Epithelial cell of alveolus of lung (primary cell): ENCODE measurements around the genes FAM8A1 and NHLRC1.

GRCh38 chr6:17600081-17600436 lies at the start of gene FAM8A1:
Gene FAM8A1 (plus strand): TSS chr6:17600302.
- RAMPAGE, long total RNA: no peak
- RRBS: 2% methylated on average over 7 of the region's 28 CpGs

DNA sequence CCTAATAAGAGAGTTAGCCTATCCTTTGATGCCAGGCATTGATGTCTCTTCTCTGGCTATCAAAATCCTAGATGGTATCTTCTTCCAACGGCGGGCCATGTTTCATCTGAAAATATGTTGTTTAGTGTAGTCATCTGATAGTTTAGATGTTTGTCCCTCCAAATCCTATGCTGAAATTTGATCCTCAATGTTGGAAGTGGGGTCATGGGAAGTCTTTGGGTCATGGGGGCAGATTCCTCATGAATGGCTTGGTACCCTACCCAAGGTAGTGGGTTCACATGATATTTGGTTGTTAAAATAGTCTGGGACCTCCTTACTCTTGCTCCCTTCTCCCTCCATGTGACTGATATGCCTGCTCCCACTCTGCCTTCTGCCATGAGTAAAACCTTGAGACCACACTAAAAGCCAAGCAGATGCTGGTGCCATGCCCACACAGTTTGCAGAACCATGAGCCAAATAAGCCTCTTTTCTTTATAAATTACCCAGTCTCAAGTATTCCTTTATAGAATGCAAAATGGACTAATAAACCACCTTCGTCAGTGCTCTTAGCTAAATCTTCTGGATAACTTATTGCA lies 22.9 kb downstream of the NUP153 start:
- RAMPAGE, long total RNA: no peak
- RRBS: no CpG with 5 or more reads among the region's 3 CpGs

DNA sequence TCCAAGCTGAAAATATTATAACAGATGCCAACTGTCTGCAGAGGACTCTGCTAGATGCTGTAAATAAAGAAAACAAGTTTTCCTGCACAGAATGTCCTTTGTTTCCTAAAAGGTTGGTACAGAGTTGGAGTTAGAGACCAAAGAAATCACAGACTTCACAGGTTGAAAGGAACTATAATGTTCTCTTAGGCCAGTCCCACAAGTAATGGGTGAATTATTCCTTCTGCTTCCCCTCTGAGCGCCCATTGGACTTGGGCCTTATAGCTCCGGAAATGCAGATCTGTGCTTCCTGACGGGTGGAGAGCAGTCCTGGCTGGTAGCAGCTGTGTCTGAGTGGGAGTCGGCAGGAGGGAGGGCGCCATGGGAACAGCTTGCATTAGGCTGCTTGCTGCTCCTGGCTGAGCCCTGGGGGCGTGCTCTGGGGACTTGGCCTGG lies 18.3 kb upstream of the NUP153 start:
- RAMPAGE, long total RNA: no peak
- RRBS: no CpG with 5 or more reads among the region's 6 CpGs

DNA sequence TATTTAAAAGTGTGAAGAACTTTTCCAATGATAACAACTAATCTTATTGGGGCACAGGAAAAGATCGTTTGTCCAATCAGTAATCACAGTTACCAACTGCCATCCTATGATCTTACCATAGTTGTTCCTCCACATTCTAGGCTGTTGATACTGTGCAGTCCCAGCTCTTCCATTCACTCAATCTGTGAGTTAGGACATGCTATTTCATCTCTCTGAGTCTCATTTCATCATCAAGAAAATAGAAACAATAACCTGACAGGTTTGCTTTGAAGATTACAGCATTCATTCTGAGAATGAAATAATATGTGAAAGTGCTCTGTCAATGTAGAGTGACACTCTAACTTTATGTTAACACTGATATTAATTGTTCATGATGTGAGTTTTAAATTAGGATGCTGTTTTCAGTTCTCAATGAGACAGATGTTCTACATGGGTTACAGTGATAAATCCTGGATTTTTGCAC lies 89.7 kb downstream of the KIF13A start:
- RAMPAGE, long total RNA: no peak
- RRBS: no CpG with 5 or more reads among the region's 1 CpG

DNA sequence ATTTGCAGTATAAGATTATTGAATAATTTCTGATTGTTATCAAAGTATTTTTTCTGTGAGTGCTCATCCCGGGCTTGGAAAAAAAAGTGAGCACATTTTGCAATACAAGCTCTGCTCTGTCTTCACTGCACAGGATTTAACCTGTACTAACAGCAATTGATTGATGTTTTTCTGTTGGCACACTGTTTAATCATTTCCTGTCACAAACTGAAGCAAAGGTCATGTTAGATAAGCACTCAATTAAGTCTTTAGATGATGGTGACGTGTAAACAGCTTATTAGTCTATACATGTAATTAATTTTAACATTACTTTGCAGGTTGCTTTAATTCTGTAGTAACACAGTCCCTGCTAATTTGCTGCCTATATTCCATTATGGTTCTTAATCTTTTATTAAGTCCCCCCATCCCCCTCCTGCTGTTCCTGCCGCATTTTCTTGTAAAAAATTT lies 65.6 kb downstream of the NHLRC1 start:
- RAMPAGE, long total RNA: no peak
- RRBS: no CpG with 5 or more reads among the region's 3 CpGs

- RAMPAGE, long total RNA: no peak
- RRBS: 11% methylated on average over 8 of the region's 74 CpGs
Observed at GRCh38 chr6:18122157-18122956, at the start of gene NHLRC1. Gene NHLRC1 (minus strand): TSS chr6:18122677.

GRCh38 chr6:18154279-18154774 lies 550 bp downstream of the TPMT start:
- RAMPAGE, long total RNA: no peak
- RRBS: no CpG with 5 or more reads among the region's 10 CpGs

DNA sequence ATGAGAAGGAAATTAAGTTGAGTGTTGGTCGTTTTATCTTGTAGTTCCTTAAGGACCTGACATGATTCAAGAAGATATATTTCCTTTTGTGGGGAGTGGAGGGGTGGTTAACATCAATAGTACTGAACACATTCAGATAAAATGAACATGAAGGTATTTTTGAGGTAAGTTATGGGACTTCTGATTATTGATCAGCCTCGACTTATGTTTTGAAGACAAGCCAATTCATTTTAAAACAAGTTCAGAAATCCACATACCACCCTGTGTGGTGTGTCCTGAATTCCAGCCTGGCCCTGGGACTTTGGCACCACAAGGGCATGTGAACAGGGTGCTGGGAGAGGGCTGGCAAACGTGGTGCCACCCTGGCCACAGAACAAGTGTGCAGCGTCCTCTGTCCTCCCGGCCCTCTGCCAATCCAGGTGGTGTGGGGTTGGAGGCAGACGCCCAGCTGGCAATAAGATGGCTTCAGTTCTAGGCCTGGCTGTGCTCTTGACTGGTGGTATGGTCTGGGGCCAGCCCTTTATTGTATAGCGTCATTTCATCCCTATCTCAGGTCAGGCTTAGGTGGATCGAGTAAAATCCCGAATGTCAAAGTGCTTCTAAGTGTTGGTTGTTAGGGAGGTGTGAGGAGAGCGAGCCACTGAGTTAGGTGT lies 84.1 kb downstream of the RNF144B start:
- RAMPAGE, long total RNA: no peak
- RRBS: no CpG with 5 or more reads among the region's 10 CpGs

DNA sequence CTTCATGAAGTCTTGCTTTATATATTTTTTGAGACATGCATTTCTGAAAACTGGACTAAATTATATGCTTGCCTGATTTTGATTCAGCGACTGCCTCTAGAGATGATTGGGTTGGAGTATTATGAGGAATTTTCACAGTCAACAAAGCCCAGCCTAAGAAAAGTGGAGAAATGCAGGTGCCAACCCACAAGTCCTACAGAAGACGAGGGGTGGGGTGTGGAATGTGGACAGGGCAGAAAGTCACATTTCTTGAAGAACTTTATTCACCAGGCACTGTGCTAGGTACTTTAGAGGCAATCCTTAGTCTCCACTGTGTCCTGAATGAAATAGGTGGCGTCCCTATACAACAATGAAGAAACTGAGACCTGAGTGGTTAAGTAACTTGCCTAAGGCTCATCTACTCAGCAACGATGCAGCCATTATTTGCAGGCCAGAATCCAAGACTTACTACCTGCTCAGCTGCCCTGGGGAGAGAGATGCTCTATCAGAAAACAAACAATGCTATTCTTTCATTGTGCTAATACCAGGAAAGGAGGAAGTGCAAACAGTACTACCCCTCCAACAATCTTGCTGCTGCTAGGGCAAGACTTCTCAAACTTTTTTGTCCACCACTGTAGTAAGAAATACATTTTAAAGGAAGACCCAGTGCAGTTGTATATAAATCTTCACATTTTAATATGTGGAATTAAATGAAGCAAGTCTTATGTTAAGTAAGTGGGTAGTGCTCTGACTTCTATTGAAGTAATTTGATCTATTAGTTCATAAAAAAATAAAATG lies 106.4 kb downstream of the RNF144B start:
- RAMPAGE, long total RNA: no peak
- RRBS: no CpG with 5 or more reads among the region's 4 CpGs

DNA sequence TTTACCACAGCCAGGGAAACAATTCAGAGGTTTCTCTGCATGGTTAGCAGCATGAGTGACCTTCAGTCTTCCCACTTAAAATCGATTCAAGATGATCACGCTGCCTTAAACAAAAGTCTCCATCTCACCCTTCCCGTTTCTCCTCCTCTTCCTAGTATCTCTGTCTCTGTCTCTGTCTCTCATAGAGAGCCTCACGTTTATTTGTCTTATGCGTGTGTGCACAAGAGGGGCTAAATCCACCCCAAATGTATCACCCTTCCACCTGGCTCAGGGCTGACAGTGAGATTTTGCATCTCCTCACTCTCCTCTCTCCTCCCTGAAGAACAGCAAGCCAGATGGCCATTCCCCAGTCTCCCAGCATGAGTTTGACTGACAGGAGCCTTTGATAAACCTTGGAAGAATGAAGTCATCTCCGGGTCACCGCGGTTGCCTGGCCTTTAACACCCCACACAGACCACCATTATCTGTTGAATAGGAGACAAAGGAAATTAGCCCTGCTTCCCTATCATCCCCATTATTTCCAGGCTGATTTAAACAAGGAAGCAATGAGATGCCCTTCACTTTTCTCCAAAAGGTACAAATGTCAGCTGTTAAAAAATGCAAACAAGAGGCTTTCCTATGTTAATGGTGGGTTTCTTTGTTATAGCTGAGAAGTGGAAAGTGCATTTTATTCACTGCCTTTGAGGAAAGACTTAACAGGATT lies 525.0 kb upstream of the ID4 start:
- RAMPAGE, long total RNA: no peak
- RRBS: no CpG with 5 or more reads among the region's 8 CpGs

DNA sequence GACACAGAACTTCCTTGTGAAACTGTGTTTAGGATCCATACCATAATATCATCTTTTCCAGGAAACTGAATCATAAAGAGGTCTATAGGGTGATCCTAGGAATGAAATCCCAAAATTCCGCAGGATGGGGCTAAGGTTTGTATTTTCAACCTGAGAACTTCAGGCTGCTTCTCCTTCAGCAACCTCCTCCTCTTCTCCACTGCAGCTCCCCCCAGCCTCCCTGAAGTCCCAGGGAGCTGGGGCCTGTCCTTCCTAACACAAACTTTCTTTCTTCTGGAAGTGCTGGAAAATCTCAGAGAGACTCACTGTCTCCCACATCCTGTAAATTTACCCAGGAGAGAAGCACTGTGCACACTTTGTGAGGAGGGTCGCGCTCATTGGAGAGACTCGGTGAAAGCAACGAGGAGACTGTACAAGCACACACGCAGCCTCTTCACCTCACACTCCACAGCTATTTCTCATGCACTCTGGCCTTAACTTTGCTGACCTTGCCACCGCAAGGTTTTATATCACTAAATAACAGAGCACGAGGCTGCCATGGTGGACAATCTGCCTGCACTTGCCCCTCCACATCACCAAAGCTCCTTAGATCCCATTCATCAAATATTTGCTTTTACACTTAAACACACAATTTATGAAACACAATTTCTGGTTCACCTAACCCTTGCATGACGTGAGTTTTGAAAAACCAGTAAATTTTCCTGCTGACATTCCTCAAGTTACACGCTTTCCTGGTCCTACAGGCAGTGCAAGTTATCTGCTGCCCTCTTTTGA lies 14.3 kb downstream of the ID4 start:
- RAMPAGE, long total RNA: no peak
- RRBS: no CpG with 5 or more reads among the region's 10 CpGs

DNA sequence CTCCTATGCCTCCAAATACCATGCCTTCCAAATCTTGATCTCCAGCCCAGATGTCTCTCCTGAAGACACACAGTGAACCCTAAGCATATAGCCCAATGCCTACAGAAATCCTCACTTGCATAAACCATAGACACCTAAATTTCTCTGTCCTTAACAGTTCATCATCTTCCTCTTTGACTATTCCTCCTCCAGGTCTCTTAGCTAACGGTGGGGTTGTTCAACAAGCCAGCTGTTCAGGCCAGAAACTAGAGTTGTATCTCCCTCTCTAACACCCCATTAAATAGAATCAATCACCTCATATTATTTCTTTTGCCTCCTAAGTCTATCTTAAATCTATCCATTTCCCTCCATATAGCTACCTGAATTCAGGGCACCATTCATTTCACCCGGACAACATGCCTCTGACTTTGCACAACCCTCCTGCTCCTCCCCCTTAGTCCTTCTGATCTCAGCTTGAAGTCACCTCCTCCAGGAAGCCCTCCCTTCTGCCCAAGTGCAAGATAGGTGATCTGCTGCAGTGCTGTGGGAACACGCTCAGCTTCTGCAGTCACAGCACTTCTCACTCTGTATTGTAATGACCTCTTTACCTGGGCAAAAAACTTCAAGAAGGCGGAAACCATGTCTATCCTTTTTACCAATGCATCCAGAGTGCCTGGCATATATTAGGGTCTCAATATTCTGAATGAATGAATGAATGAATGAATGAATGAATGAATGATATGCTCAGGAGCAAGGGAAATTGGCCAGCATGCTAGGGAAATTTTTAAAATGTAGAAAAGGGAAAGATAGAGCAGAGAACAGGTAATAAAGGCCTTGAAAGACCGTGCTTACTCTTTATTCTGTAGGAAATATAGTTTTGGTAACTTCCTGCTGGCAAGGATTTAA lies 41.8 kb downstream of the MBOAT1 start:
- RAMPAGE, long total RNA: no peak
- RRBS: no CpG with 5 or more reads among the region's 5 CpGs

DNA sequence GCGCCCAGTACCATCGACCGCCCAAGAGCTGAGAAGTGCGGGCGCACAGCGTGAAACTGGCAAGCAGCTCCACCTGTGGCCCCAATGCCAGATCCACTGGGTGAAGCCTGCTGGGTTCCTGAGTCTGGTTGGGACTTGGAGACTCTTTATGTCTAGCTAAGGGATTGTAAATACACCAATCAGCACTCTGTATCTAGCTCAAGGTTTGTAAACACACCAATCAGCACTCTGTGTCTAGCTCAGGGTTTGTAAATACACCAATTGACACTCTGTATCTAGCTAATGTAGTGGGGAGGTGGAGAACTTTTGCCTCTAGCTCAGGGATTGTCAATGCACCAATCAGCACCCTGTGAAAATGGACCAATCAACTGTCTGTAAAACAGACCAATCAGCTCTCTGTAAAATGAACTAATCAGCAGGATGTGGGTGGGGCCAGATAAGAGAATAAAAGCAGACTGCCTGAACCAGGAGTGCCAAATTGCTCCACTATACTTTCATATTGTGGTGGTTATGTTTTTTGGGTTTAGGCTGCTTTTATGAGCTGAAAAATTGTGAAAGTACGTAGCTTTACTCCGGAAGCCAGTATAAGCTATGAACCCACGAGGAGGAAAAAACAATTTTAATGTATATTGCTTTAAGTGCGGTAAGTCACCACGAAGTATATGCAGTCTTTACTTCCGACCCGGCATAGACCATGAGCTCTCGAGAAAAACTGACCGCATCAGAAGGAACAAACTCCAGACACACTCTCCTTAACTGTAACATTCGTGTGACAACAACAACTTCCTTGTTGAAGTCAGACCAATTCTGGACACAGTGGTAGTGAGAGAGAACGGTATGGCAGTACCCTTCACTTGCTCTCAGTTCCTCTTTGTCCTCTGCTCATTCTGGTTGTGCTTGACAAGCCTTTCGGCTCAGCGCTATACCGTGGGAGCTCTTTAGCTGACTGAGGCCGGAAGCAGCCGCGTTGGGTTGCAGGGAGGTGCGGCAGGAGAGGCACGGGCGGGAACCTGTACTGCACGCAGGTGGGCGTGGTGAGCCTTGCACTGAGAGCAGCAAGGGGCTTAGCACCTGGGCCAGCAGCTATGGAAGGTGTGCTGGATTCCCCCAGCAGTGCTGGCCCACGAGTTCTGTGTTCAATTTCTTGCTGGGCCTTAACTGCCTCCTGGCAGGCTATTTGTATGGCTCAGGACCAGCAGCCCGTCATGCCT lies 82.0 kb upstream of the E2F3 start:
- RAMPAGE, long total RNA: no peak
- RRBS: 100% methylated on average over 3 of the region's 30 CpGs

DNA sequence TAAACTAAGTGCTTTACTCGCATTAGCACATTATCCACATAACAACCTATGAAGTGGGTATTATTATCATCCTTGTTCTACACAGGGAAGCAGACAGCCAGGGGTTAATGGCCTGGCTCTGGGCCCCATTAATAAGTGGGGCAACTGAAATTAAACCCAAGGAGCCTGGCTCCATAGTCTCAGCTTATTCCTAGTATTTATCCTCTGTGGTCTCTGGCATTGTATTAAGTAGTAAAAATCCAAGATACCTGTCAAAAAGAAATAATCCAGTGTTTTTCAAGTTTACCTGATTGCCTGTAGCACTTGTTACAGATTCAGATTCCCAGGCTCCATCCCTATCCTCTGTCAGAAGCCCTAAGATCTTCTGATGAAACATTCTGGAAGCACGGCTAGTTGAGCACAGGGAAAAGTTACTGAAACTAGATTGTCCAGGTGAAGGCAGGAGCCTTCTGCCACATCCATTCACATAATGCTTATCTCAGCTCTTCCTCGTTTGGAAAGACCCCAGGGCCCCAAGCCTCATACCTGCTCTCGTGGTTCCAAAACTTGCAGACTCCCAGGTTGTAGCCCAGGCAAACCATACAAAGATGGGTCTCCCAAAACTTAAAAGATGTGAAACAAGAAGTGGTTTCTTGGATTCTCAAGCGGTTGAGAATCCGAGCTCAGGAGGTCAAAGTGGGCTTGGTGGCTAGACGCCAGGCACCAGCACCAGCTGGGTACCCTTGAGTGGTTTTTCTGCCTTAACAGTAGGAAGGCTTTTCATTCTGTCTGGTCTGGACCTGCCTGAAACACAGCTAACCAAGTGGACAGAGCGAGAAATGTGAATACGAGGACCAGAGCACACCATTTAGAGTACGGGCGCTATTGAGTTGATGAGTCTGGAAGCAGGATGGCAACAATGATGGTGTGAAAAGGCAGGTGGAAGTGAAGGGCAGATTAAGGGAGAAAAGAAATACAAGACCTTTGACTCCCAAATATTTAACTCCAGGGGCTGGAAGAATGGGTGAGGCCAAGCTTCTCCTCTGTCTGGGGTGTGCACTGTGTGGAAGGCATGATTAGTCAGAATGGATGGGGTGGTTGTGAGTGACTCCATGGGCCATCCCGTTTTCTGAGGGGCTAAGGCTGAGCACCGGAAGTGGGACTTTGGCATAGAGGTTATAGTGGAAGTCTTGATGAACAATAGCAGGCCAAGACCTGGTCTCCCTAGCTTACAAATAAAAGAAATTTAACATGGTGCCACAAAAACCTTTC lies 11.7 kb downstream of the E2F3 start:
- RAMPAGE, long total RNA: no peak
- RRBS: no CpG with 5 or more reads among the region's 13 CpGs

DNA sequence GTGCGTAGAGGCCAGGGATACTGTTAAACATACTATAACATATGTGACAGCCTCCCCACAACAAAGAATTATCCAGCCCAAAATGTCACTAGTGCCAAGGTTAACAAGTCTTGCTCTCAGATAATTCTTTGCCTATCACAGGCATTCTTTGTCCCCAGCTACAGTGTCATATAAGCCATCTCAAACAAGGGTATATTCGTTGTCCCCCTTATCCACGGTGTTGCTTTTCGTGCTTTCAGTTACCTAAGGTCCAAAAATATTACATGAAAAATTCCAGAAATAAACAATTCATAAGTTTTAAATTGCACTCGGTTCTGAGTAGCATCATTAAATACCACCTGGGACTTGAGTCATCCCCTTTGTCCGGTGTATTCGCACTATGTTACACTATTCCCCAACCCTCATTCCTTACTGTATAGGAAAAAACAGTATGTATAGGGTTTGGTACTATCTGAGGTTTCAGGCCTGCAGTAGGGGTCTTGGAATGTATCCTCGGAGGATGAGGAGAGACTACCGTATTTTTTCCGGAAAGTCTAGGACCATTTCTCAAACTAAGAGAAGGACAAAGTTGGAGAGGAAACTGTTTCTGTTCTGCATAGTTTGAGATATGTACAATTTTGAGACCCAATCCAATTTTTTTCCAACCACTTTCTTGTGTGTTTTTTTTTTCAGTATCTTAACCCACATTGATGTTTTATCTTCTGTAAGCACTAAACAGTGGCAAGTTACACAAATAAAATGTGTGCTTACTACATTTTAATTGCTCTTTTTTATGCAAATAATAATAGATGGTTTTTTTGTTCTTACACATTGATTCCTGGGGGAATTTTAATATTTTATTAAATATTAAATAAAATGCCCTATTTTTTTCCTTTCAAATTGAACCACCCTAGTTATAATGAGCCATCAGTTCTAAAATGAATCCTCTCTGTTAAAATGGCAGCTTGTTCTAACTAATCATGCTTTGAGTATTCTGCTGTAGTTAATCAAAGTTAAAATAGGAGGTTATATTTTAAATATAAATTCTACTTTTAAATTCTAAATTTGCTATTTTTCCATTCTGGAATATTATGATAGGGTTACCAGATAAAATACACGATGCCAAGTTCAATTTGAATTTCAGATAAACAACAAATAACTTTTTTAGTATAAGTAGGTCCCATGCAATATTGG lies 27.8 kb downstream of the E2F3 start:
- RAMPAGE, long total RNA: no peak
- RRBS: no CpG with 5 or more reads among the region's 11 CpGs

- RAMPAGE, long total RNA: no peak
- RRBS: no CpG with 5 or more reads among the region's 3 CpGs
Observed at GRCh38 chr6:20533889-20534252, 386 bp upstream of the CDKAL1 start.

GRCh38 chr6:21032741-21033771 lies 498.8 kb downstream of the CDKAL1 start:
- RAMPAGE, long total RNA: no peak
- RRBS: no CpG with 5 or more reads among the region's 10 CpGs

GRCh38 chr6:21033772-21034155 lies 499.5 kb downstream of the CDKAL1 start:
- RAMPAGE, long total RNA: no peak

- RAMPAGE, long total RNA: no peak
- RRBS: no CpG with 5 or more reads among the region's 6 CpGs
Observed at GRCh38 chr6:21921924-21922487, 328.5 kb downstream of the SOX4 start.

GRCh38 chr6:22036306-22036653 lies 260.6 kb downstream of the PRL start:
- RAMPAGE, long total RNA: no peak
- RRBS: no CpG with 5 or more reads among the region's 7 CpGs